Spleen (tissue), 7 donors: ENCODE results near the genes DBI and SCTR.

DNA sequence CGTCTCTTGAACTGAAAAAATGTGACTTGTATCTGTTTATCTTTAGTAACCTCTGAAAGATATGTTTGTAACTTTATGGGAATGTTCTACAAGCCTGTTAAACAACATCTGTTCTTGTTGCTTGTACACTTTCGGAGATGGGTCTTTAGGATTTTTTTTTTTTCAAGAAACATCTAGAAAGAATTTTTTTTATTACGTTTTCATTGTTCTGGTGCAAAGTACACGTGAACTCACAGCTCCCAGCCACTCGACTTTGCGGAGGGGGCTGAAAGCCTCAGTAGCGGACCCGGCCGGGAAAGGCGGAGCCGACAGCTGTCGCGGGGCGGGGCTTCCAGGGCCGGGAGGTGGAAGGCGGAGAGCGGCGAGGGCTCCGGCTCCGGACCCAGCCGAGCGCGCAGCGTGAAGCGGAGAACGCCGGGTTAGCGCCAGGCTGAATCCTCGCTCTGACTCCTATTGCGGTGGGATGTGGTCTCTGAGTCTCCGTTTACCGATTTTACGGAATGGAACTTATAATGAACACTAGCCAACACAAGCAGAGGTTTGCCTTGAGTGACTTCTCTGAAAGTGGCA, 73.1 kb downstream of the EN1 start:
- PRO-cap, 4 experiments = peak in 1 of 4 experiments; most common plus-strand start position 407 of the sequence (in 1)
- RAMPAGE, long total RNA, 4 experiments = no peak in any of the 4 experiments

- PRO-cap, 4 experiments = no peak in any of the 4 experiments
- RAMPAGE, long total RNA, 4 experiments = no peak in any of the 4 experiments
These were observed 59.0 kb downstream of the STEAP3 start for GRCh38 chr2:119282659-119283007.

DNA sequence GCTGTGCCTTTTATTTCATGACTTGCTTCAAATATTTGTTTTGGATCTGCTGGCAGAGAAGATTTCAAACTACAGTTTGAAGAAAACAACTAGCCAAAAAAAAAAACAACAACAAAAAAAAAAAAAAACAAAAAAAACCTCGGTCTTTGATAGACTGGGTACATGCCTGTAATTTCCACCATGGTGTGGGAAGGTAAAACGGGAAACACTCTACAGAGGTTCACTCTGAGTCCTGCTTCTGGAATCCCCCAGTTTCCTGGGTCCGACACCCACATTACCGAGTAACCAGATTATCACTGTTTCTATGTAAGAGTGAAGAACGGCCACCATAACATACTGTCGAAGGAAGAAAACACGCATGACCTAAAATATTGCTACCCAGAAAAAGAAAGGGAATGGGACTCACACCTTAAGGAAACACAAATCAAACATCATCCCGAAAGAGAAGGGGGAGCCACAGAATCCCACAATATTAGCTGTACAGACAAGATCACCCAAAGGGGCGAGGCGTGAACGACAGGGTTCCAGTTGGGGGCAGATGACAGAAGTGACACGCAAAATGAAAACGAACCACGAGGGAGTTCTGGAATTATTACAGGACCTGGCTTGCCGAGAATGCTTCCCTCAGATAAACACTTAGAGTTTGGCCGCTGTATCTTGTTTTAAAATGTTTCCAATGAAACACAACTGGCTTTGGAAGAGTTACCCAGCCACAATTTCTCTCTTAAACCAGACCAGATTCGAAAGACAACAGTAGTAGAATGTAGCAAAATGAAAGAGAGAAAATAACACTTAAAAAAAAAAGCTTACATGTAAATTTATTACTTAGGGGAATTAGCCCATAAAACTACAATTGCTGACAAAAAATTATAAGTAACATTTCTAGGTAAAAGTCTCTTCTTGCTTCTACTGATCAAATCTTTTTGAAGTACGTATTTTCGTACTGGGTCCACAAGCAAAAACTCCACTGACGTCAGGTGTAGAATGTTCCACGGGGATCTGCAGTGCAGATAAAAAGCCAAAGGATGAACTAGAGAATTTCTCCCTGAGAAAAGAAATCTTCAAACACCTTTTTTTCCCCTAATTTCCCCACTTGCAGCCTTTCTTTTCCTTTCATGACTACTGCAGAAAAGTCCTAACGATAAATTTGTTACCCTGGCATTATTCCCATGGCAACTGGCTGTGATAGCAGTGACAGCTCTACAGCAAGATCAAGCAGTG, 60.4 kb downstream of the C2orf76 start:
- PRO-cap, 4 experiments = no peak in any of the 4 experiments
- RAMPAGE, long total RNA, 4 experiments = no peak in any of the 4 experiments

DNA sequence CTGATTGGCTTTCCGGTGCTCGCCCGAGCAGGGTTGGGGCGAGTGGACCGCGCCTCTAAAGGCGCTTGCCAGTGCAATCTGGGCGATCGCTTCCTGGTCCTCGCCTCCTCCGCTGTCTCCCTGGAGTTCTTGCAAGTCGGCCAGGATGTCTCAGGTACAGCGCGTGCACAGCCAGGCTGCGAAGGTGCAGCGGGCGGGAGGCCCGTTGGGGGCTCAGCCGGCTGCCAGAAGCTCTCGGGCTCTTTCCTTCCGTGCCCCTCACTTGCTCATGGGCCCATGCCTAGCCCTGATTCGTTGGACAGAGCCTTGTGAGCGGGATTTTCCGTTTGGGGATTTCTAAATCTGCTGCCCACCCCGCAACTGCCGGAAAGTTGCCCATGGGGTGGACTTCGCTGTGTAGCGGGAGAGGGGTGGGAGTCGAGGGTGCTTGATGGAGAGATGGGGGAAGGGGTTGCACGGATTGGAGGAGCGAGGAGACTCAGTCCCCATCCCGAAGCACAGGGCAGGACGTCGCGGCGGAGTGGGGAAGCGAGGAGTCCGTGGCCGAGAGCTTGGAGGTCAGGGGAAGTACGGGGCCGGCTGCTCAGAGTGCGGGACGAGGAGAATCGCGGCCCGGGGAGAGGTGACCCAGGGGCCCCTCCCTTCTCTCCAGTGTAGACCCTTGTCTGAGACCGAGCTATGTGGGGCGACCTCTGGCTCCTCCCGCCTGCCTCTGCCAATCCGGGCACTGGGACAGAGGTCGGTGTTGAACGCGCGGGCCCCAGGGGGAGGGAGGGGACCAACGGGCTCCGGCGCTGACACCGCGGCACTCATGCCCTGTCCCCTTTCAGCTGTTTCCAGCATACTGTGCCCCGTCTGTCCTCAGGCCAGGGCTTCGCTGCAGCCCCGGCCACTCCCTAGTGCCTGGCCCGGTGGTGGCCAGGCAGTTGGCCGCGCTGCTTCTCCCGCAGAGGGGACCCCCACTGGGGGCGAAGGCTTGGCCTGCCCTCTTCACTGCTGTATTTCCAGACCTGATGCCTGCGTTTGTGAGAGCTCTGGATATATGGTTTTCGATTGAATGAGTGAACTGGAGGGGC, at the start of gene DBI:
TSS of gene DBI (plus strand) at position 71 of the 1,076 bp plus-strand sequence.
- PRO-cap, 4 experiments = peak in 4 of 4 experiments; most common plus-strand start position 71 of the sequence (in 2); most common minus-strand start position 236 of the sequence (in 1)
- RAMPAGE, long total RNA, 4 experiments = start-site peak on the plus strand in 4 of 4 experiments, centred at positions 70 to 94 of the sequence, 913 to 2,543 reads per replicate

DNA sequence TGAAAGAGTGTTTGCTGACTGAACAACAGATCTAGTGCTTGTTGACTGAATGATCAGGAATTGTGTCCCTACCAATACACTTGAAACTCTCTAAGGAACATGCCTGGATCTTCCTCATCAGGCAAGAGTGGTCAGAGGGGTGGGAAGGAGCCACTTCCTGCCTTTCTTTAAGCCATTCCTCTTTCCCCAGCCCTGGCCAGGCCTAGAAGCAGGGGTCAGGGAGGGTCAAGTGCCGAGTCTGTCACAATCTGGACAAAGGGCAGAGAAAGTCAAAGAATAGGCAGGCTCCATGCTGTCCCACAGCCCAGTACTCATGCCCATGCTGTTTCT, 3.0 kb upstream of the TMEM37 start:
- PRO-cap, 4 experiments = no peak in any of the 4 experiments
- RAMPAGE, long total RNA, 4 experiments = no peak in any of the 4 experiments

DNA sequence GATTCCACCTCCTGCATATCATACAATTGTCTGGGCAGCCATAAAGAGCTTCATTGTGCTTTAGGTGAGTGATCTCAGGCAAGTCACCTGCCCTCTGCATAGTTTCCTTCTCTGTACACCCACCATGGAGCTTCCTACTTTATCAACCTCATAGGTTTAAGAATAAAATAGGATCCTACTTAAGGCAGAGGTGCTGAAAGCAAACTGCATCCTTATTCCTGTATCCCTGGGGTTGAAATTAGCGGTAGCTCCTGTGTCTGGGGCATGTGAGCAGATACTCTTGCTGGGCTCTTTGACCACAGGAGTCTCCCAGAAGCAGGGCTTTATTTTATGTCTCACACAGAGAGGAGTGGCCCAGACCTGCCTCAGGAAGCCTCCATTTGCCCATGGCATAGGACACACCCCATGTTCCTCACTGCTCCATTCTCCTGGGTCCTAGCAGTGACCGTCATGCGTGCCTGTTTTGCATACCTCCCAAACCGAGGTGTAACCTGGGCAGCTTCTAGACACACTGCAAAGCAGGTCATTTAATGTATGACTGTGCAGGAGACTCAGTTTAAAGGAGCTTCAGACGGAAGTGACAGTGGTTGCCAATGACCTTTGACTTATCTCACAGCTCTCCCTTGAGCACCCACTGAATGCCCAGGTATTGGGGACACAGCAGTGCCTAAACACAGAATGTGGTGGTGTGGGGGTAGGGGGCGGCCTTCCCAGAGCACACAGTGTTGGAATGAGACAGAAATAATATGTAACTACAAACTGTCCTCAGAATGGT, 3.5 kb downstream of the TMEM37 start:
- PRO-cap, 4 experiments = no peak in any of the 4 experiments
- RAMPAGE, long total RNA, 4 experiments = no peak in any of the 4 experiments

DNA sequence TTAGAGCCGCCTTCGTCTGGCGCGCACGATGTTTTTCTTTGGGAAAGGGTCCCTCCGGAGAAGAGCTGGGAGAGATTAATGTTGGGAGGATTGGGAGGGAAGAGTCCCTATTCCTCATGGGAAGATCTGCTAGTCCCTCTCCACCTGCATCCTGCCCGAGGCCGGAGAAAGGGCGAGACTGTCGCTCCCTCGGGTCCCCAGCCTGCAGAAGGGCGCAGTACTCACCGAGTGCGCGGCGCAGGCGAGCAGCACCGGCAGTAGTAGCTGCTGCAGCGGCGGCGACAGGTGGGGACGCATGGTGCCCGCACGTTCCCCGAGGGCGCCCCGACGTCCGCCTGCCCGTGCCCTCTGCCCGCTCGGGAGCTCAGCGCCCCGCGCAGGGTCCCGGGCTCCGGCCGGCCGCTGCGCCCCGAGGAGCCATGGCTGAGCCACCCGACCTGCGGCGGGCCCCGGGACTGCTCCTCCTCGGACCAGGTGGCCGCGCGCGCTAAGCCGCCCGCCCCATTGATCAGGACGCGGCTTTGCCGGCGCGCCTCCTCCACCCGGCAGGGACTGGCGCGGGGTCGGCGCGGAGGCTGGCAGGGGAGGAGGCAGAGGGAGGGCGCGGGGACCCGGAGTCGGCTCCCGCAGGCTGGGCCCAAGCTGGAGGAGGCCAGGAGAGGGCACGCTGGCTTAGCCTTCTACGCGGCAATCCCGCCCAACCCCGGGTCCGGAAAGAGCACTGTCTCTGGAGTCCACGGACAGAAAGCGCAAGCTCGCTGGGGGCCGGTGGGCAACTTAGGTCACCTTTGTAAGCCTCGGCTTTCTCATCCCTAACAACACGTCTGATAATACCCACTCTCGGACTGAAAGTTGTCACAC, at the start of gene SCTR:
TSS of gene SCTR (minus strand) at position 554 of the 861 bp plus-strand sequence.
- PRO-cap, 4 experiments = no peak in any of the 4 experiments
- RAMPAGE, long total RNA, 4 experiments = no peak in any of the 4 experiments

DNA sequence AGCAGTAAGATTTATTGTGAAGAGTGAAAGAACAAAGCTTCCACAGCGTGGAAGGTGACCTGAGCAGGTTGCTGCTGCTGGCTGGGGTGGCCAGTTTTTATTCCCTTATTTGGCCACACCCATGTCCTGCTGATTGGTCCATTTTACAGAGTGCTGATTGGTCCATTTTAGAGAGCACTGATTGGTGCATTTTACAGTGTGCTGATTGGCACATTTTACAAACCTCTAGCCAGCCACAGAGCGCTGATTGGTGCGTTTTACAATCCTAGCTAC, 16.6 kb downstream of the RALB start:
- PRO-cap, 4 experiments = no peak in any of the 4 experiments
- RAMPAGE, long total RNA, 4 experiments = no peak in any of the 4 experiments

DNA sequence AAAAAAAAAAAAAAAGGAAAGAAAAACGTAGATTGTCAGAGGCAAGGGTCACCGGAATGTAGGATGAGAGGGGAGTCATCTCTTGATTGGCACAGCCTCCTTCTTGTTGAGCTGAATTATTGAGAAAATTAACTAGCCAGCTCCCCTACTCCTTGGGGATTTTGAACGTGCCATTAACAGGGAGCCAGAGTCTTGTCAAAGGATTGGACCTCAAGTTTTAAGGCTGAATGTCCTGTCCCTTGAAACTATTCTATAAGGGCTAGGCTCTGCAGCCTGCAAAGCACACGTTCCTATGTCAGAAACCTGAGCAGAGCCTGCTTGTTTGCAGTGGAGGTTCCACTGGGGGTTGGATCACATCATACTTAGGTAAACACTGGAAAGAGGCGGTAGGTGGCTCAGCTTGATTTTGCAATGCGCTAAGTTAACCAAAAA, 2.3 kb downstream of the INHBB start:
- PRO-cap, 4 experiments = no peak in any of the 4 experiments
- RAMPAGE, long total RNA, 4 experiments = no peak in any of the 4 experiments

- PRO-cap, 4 experiments = no peak in any of the 4 experiments
- RAMPAGE, long total RNA, 4 experiments = no peak in any of the 4 experiments
These were observed 148.5 kb upstream of the GLI2 start for GRCh38 chr2:120586725-120588074.

DNA sequence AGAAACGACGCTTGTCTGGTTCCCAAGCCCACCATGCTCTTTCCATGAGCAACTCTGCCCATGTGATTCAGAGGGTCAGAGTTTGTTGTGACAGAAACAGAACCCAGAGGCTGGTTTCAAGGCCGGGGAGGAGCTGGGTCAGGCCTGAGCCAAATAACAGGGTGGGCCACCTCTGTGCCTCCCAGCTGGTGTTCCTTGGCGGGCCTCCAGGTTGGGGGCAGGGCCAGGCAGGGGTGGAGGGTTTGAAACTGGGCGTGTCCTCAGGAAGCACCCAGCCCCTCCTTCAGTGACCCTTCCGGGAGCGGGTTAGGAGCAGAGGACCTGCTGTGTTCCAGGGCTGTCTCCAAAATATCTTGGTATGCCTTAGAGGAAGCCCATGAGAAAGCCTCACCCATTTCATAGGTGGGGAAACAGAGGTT, 74.9 kb upstream of the GLI2 start:
- PRO-cap, 4 experiments = no peak in any of the 4 experiments
- RAMPAGE, long total RNA, 4 experiments = no peak in any of the 4 experiments

DNA sequence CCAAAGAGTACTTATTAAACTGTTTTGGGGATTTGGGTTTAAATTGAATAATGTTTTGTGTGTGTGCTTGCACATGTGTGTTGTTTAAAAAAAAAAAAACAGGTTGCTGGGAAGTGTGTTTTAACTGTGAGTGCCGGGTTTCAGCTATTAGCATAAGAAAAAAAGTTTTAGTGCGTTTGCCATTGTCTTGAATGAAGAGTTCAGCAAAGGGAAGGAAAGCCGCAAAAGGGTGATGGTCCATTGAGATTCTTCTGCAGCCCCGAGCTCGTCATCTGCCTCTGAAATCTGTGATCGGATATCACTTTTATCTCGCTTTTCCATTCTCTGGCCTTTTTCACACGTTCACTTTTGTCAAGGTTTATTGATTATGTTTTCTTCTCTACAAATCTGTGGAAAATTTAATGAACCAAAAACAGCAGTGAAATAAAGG, 4.7 kb downstream of the GLI2 start:
- PRO-cap, 4 experiments = no peak in any of the 4 experiments
- RAMPAGE, long total RNA, 4 experiments = no peak in any of the 4 experiments

DNA sequence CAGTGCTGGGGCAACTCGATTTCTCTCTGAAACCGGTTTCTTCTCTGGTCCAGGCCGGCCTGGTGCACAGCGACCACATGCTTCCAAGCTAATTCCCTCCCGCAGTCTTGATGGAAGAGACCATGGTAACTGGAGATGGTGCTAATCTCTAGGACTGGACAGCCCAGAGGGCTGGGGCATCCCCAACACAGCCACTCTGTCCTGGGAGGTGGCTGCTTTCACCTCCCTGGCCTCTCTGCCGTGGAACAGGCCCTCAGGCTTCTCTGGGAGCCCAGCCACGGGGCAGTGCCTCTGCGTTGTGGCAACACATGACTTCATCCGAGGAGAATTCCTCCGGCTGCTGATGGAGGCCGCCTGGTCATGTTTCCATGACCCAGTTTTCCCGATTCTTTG, 184.3 kb downstream of the GLI2 start:
- PRO-cap, 4 experiments = no peak in any of the 4 experiments
- RAMPAGE, long total RNA, 4 experiments = no peak in any of the 4 experiments

DNA sequence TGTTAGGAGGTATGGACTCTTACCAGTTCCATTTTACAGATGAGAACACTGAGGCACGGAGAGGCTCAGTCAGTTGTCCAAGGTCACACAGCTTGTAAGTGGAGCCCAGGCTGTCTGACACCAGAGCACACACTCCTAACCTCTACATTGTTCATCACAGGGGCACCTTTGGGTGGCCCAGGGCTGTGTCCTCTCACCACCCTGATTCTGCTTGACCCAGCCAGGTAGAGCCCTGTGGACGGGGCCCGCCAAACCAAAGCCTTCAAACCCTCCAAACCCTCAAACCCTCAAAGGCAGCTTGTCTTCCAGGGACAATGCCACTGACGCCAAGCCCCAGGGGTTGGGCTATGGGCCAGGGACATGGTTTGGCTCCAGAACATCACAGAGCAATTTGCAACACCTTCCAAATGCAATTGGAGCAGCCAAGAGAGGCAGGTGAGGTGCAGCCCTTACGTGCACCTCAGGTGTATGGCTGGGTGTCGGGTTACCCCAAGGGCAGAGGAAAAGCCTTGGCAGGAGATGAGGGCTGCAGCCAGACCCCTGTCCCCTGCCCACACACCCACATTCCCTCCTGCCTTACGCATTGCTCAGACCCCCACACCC, 89.0 kb downstream of the TFCP2L1 start:
- PRO-cap, 4 experiments = no peak in any of the 4 experiments
- RAMPAGE, long total RNA, 4 experiments = no peak in any of the 4 experiments

DNA sequence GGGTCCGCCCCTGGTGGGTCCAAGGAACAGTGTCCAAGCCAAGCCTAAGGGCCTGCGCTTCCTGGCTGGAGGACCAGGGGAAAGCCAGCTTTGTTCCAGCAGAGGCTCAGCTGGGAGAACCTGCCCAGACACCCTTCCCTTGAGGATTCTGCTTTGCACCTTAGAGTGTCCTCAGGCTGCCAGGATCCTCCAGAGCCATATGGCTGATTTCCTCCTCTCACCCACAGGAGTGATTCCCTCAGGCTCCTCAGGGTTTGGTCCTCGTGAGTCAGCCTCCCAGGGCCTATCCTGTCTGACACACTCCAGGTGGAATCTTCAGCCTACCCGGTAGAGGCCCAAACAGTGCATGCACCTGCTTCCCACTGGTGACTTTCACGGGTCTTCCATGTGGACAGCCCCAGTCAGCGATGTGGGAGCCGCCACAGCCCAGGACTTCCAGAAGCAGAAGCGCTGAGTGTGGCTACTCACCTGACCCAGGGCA, 73.3 kb downstream of the TFCP2L1 start:
- PRO-cap, 4 experiments = no peak in any of the 4 experiments
- RAMPAGE, long total RNA, 4 experiments = no peak in any of the 4 experiments

- PRO-cap, 4 experiments = no peak in any of the 4 experiments
- RAMPAGE, long total RNA, 4 experiments = no peak in any of the 4 experiments
These were observed 63.9 kb downstream of the TFCP2L1 start for GRCh38 chr2:121221069-121221612.

DNA sequence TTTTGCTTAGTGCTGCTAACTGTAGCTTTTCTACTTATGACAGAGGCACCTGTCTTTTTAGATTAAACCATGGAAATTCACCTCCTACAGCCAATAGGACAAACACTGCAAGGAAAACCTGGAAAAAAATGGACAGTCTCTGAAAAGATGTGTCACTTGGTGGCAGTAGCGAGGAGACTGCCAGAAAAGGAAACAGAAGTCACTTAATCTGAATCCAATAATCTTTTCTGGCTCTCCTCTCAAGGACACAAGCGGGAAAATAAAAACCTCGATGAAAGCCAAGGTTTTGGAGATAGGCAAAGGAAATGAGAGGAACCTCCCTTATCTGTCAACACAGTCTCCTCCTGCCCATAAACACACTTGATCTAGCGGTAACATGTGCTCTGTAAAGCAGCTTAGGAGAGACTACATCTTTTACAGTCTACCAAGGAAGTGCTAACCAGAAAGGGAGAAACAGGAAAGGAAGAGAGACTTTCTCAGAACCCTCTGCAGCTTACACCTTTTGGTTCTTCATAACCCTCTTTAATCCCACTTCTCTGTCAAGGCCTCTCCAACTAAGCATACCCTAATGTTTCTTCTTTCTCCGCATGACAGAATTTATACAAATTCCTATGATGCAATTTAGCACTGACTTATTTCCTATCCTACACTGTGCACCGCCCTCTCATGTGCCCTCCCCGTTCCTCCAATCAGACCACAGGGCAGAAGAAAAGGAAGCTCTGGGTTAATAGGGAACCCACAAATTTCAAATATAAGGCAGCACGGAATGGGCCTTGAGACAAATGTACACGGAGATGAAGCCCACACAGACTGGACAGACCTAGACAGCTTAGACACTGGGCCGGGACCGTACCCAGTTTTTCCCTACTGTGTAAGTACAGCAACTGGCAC, 52.8 kb downstream of the CLASP1 start:
- PRO-cap, 4 experiments = peak in 4 of 4 experiments; most common plus-strand start position 781 of the sequence (in 4); most common minus-strand start position 179 of the sequence (in 3)
- RAMPAGE, long total RNA, 4 experiments = no peak in any of the 4 experiments

GRCh38 chr2:121648549-121648794, 790 bp downstream of the CLASP1 start:
- PRO-cap, 4 experiments = peak in 4 of 4 experiments; most common plus-strand start chr2:121648640 (in 3)
- RAMPAGE, long total RNA, 4 experiments = no peak in any of the 4 experiments

DNA sequence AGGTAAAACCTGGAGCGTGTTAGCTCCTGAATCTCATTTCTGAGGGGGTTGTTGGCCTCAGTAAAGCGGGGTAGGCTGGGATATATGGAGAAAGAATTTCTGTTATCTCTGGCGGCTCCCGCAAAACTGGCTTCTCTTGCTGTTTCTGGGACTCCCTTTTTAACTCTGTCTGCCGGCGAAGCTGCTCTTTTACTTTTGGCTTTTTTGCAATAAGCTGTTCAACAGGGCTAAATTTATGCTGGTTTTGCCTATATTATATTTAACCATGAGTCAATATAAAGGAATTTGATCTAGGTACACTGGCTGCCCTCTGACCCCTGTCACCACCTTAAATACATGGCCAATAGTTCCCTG, 36.1 kb upstream of the CLASP1 start:
- PRO-cap, 4 experiments = no peak in any of the 4 experiments
- RAMPAGE, long total RNA, 4 experiments = no peak in any of the 4 experiments

GRCh38 chr2:121969072-121969709, 213.7 kb downstream of the TSN start:
- PRO-cap, 4 experiments = no peak in any of the 4 experiments
- RAMPAGE, long total RNA, 4 experiments = no peak in any of the 4 experiments